ENCODE results near the gene MOBP.

DNA sequence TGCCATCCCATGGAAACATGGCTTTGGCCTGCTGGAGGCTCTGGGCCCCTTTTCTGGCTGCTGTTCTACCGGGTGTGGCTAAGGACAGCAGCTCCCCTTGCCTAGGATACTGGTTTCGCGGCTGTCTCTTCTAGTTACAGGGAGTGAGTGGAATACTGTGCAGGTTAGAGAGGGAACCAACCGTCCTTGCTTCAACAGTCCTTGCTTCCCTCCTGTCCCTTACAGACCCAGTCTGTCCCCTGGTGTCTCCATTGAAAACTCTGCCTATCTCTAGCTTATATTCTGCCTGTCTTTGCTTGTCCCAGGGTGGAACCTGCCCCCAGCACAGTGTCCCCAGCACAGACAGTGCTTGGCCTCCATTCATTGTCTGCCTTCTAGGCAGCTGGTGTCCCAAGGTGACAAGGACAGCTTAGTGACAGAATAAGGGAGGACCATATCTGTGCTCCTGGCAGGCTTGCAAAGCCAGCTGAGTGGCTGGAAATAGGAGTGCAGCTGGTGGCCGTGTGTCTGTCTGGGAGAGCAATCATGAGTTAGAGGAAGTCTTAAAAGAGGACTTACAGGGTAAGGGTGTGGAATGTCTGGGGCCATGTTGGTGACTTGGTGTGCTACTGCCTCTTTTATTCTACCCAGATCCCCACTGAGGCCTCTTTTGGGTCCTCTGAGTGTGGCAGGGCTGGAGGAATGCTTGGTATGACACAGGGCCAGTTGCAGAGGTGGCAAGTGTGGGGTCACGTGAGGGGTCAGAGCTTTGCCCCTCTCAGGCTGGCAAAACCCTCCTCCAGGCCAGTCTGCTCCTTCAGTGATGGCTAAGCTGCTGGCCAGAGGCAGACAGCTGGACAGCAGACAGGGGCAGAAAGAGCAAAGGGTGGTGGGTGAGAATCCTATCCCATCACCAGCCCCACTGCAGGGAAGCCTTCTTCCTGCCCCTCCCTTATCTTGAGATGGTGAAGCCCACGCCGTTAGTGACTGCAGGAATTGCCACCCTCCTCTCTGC, 33.3 kb downstream of the SCN5A start:
- PRO-cap = no peak
- RAMPAGE, long total RNA = no peak

GRCh38 chr3:38648077-38648917, 1.2 kb downstream of the SCN5A start:
- PRO-cap = no peak
- RAMPAGE, long total RNA = no peak

DNA sequence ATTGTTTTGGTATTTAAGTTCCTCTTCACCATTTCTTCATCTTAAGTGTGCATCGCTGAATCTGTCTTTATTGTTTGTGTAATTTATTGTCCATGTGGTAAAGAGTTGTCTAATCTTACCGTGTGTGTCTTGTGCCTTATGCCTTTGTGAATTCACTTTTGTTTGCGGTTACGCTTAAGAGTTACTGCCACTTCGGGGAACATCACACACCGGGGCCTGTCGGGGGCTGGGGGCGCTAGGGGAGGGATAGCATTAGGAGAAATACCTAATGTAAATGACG, 773 bp downstream of the WDR48 start:
- PRO-cap = no peak
- RAMPAGE, long total RNA = no peak

- PRO-cap = unidirectional peak, plus-strand start at chr3:39104010
- RAMPAGE, long total RNA = no peak
Observed at GRCh38 chr3:39103939-39104138, 3.6 kb downstream of the GORASP1 start.

DNA sequence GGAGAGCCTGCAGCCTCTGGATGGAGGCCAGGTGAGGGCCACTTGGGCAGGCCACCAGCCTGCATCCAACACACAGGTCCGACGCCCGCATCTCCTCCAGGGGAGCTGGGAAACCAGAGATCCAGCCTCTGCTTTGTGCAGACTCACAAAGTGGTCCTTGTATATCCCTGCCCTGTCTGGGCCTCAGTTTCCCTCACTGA, 16.8 kb downstream of the CSRNP1 start:
- PRO-cap = no peak
- RAMPAGE, long total RNA = no peak

DNA sequence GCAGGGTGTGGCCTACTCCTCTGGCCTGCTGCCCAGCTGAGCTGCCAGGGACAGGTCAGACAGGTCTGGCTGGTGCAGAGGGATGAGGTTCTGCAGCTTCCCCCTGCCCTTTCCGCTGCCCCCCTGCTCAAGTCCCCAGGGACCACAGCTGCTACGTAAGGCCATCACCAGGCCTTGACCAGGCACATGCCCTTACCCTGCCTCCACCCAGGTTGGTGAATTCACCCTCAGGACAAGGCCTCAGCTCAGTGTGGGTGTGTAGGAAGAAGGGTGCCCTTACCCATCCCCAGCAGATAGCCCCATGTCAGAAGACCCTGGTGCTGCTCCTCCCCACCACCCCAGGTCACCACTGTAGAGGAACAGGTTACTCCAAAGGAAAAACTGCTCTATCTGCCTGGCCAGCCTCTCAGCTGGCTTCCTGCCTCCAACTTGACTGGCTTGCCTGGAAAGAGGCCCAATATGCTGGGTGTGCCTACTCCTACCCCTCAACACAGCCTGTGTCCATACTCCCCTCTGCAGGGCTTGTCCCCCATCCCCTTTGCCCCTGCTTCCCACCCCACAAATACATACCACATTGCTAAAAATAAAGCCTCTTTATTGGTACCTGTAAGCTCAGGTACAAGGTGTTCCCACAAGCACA, 12.0 kb downstream of the CSRNP1 start:
- PRO-cap = no peak
- RAMPAGE, long total RNA = no peak

DNA sequence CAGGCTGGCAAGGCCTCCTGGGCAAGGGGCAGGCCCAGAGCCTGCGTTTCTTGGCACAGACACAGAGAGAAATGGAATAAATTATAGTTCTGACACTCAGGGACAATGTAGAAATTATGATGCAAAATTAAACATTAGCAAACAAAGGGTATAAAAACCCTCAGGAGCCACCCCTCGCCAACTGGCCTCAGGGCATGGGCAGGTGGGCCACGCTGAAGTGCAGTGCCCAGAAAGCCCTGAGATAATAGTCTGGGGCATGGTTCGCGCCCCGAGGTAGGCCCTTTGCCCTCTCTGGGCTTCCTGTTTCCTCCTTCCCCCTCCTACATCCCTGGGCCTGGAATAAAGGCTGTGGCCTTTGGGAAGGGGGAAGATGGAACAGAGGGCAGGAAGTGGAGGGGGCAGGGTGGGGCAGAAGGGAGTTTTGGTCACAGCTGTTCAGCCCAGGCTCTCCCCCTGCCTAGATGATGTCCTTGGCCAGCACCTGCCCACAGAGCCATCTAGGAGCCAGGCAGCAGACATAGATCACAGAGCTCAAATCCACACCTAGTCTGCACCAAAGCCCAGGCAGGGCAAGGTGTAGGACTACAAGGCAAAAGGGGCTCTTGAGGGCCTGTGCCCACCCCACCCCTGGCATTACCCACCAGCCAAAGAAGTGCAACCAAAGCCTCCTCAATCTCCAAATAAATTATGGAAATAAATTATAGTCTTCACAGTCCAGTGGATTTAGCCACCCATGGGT, 11.3 kb downstream of the CSRNP1 start:
- PRO-cap = no peak
- RAMPAGE, long total RNA = no peak

DNA sequence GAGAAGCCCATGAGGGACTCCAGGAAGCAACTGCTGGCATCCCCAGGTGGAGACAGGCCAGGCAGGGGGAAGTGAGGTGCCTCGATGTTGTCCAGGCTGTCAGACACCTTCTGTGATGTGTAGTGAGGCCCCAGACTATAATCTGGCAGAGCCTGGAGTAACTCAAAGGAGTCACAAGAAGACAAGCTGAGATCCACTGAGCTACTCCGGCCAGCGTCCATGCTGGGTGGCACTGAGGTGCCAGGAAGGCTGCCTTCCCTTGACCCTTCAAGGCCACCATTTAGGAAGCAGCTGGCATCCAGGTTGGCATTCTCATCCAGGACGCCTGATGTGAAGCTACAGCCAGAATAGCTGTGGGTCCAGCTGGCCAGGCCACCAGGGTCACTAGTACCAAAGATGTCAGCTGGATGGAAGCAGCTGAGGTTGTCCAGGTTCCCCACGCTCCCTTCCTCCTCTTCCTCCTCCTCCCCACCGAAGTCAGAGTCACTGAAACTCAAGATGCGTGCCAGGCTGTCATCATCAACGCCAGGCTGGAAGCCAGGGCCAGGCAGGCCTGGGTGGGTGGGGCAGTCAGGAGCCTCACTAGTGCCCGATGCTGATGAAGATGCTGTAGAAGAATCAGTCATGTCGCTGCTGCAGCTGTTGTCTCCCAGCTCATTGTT, 10.1 kb downstream of the CSRNP1 start:
- PRO-cap = no peak
- RAMPAGE, long total RNA = no peak

GRCh38 chr3:39143808-39144601, 9.4 kb downstream of the CSRNP1 start:
- PRO-cap = no peak
- RAMPAGE, long total RNA = no peak

DNA sequence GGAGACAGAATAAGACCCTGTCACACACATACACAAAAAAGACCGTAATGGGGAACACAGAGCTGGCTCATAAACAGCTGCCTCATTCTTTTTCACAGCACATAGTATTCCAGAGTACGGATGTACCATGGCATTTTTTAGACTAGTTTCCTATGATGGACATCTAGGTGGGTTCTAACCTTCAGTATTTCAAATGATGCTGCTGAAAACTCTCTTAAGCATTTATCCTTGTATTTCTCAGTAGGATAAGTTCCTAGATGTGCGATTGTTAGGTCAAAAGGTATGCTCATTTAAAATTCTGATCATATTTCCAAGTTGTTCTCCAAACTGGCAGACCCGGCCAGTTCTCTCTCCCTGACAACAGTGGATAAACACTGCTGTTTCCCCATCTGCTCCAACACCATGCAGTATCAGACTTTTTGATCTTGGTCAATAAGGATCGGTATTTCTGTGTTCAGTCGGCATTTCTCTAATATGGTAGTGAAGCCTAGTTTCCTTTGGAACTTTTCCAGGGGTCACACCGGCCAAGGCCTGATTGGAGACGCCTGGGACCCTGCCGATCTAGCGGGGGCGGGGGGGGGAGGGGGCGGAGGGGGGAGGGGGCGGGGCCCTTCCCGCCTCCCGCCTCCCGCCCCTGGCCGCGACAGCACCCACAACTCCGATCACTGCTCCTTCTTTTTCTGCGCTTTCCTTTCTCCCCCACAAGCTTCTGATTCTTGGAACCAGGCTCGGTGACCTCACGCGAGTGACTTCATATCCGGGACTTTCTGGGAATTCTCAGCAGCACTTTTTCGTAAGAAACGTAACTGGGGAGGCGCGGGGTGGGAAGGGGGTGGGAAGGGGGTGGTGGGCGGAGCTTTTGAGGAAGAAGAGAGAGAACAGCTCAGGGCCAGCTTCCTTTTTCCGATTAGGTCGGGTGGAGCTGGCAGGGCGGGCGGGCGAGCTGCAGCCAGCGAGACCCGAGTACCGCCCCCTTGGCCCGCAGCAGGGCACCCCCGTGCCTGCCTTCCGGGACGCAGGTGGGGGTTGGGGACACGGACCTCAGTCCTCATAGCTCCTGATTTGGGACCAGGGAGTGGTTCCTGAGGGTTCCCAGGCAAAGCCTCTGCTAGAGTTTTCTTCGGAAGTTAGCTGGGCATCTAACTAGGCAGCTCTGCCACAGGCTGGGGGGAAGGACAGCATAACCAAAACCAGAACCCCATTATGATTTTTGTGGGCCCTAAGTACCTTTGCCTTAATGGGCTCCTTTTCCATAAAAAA, 14.8 kb downstream of the XIRP1 start:
- PRO-cap = bidirectional peak, plus-strand start at position 906 of the sequence, minus-strand start at position 667 of the sequence
- RAMPAGE, long total RNA = start-site peak on the plus strand centred at position 643 of the sequence, 46 bp wide, 21 and 7 reads in 2 replicates

DNA sequence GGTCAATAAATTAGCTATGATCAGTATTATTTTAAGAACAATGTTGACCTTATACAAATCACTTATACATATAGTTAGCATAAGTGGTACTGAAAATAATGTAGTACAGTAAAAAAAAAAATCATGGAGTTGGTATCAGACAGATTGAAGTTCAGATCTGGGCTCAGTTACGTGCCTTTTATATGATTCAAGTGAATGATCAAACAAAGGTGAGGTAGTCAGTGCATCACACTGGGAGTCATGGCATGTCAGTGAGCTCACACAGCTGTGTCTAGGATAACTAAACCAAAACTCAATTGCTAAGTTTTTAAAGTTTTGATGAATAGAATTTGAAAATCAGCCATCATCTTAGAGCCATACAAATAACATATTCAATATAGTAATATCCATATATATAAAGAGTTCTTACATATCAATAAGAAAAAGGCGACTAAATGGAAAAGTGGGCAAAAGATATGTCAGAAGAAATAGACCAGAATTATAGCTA, 11.2 kb upstream of the CCR8 start:
- PRO-cap = no peak
- RAMPAGE, long total RNA = no peak

DNA sequence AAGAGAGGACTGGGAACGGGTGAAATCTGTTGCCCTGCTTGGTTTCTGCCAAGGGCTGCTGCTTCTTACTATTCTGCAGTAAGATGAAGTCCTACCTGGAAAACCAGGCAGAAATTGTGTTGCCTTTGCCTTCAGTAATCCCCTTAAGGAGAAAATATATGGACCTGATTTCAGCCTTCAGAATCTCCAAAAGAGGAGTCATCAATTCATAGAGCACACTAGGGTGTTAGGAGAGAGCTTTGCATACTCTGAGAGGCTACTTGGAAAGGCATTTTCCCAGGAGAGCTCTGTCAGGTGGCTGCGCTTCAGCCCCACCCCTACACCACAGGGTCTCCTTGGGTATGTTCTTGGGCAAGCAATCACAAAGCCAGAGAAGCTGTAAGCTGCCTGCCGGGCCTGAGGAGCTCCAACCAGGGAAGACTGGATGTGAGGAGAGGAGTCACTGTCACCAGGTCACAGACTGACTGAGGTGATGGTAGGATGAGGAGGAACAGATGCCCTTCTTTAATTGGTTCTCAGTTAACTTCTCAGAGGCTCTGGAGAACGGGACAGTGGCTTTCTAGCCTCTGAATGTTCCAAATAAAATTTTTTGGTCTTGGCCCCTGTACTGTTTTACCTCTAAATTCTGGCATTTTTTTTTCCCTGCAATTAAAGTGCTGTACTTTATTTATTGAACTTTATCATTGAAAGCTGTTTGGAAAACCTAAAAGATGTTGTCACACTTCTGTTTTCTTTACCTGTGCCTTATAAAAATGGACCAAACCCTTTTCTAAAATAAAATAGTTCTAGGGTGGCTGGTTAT, 9.8 kb upstream of the RPSA start:
- PRO-cap = no peak
- RAMPAGE, long total RNA = no peak

DNA sequence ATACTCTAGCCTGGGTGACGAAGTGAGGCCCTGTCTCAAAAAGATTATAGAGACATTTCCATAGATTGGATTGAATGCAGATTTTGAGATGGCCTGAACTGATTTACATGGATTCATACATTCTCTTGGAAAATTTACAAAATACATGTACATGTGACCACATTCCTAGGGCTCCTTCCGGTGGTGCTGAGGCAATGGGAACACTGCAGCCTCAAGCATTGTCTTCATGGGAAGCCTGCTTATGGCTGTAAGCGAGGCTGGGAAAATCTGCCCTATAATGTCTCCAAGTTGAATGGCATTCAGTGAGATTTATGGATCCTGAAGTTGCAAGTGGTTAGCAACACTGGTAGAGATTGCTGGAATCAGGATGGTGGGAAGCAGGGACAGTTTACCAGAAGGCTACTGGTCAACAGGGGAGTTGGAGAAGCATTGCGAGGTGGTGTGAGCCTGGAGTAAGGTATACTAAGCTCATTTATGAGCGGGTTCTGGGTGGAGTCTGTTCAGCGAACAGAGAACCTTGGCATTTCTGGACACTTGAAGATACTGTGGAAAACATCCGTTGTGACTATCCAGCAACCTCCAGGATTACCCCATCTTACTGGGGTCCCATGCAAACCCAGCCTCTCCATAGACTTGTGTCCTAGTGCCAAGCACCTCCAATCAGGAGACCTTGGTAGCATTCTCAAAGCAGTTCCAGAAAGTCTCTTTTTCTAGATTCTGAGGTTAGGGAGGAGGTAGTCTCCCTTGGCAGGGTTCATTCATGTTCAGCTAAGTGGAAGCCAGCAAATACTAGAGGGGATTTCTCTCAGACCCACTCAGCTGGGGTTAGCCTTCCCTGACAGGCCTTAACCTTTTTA, 7.2 kb downstream of the RPSA start:
- PRO-cap = no peak
- RAMPAGE, long total RNA = no peak

DNA sequence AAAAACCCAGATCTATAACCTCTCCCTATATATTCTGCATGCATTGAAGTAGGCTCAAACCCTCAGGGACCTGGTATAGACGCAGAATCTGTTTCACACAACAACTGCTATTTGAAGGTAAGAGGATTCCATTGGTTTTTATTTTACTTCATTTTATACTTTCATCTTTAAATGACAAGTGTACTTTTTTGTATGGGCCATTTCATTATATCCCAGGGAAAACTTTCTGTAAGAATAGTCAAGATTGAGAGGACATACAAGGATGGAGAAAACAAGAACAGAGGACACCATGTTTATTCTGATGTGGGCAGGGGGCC, at the start of gene MOBP:
MOBP (plus strand) TSS at position 57 of the 317 bp plus-strand sequence.
- PRO-cap = no peak
- RAMPAGE, long total RNA = no peak

DNA sequence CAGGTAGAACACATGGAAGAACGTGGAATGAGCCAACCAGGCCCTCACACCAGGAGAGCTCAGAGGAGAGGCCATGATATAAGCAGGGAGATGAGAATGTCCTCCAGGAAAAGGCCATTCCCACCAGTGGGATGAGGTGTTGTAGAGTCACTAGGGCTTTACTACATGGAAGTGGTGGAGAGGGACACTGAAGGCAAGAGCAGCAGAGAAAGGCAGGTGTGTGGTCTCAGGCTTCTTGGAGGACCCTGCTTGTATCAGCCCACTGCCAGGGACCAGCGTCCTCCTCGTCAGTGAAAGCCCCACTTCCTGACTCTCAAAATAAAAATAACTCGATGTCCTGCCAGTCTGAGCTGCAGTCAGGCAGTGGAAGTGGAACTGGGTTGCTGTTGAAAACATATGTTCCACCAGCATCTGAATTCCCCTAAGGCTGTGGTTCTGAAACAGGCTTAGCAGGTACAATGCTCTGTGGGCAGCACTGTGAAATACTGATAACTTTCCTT, 121.7 kb upstream of the EIF1B start:
- PRO-cap = no peak
- RAMPAGE, long total RNA = no peak

DNA sequence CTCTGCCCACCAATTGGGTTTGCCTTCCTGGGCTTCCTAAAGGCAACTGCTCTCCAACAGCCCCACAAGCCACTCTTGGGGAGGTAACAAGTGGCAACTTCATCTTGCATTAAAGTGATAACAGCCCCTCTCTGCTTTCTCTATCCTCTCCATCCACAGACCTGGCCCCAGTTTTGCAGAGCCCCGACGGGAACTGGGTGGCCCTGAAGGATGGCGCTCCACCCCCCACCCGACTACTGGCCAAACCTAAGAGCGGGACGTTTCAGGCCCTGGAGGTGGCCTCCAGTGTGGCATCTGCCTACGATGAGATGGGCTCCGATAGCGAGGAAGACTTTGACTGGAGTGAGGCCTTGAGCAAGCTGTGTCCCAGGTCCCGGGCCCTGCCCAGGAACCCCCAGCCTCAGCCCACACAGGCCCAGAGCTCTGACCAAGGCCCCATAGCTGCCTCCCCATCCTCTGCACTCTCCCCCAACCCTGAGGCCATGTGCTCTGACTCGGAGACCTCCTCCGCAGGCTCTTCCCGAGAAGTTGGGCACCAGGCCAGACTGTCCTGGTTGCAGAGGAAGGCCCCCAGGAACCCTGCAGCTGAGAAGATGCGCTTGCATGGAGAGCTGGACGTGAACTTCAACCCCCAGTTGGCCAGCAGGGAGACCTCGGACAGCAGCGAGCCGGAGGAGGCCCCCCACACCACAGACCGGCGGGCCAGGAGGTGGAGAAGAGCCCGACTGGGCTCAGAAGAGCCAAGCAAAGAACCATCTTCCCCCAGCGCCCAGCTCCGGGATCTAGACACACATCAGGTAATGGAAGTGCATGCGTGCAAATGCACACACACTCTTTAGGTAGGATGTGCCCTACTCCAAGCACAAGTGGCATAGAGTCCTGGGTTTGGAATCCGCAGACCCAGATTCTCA, 119.6 kb upstream of the EIF1B start:
- PRO-cap = no peak
- RAMPAGE, long total RNA = no peak

GRCh38 chr3:40310721-40311346, 1.3 kb downstream of the EIF1B start:
- PRO-cap = no peak
- RAMPAGE, long total RNA = no peak

- PRO-cap = no peak
- RAMPAGE, long total RNA = no peak
Observed at GRCh38 chr3:40417947-40418403, 31.0 kb downstream of the ENTPD3 start.

GRCh38 chr3:40532051-40532833, 7.5 kb downstream of the ZNF621 start:
- PRO-cap = no peak
- RAMPAGE, long total RNA = no peak

- PRO-cap = no peak
- RAMPAGE, long total RNA = no peak
Observed at GRCh38 chr3:40538533-40539399, 14.0 kb downstream of the ZNF621 start.

Data from urinary bladder (tissue), 3 donors.